Peyer's patch (tissue), 4 donors: Measurements from ENCODE around the gene GABARAP.

DNA sequence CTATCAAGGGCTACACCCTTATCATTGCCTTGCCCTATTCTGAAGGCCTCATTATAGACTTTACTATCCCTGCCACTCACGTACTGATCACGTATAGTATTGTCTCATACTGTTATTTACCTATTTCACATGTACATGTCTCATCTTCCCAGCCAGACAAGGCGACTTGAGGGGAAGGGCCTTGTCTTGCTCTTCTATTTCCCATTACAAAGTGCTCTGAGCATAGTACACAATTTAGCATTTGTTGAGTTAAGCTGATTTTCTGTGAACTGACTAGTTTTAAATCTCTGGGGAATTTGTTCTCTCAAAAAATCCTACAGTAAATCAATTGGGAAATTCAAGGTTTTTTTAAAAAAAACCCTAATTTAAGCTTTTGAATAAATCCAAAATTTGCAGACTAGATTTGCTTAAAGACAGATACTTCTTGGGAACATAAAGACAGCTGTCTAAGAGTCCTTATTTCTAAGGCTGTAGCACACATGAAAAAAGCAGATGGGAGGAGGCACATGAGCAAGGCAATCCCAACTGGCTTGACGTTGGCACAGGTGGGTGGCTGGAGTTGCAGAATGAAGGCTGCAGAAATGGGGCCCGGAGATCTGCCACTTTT lies 4.6 kb downstream of the KIAA0753 start:
- PRO-cap: no peak
- RAMPAGE, long total RNA, 4 experiments: no peak in any of the 4 experiments

GRCh38 chr17:6752864-6753507 lies 2.9 kb upstream of the XAF1 start:
- PRO-cap: bidirectional peak, plus-strand start at chr17:6753356, minus-strand start at chr17:6753101
- RAMPAGE, long total RNA, 4 experiments: no peak in any of the 4 experiments

GRCh38 chr17:6757583-6758134 lies 1.8 kb downstream of the XAF1 start:
- PRO-cap: no peak
- RAMPAGE, long total RNA, 4 experiments: no peak in any of the 4 experiments

DNA sequence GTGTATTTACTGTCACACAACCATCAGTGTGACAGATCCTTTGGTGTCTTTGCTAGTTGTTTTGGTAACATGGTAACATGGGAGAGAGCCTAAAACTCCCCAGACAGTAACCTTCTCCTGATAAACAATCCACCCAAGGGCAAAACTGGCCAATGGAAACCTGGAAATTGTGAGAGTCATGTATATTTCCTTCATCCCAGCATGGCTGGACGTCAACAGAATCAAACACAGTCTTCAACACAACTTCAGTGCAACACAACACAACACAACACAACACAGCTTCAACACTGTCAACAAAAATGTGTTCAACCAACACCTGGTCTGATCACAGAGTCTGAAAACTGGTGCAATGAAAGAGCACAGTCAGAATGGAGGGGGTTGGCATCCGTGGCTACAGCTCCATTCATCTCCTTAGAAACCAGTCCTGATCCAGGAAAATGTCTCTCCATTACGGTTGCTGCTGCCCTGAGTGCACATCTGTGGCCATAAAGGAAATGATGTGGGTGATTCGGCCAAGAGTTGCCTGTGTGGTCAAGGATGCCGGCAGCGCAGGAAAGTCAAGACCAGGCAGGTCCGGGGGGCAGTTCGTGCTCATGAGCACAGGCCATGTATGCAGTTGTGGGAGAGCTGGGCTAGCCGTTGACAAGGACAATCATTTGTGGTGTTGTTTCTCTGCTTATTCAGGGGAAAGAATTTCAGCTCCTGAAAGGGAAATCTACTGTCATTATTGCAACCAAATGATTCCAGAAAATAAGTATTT lies 5.8 kb downstream of the XAF1 start:
- PRO-cap: no peak
- RAMPAGE, long total RNA, 4 experiments: no peak in any of the 4 experiments

GRCh38 chr17:7139456-7139898 lies 24.9 kb upstream of the ASGR2 start:
- PRO-cap: unidirectional peak, plus-strand start at chr17:7139655
- RAMPAGE, long total RNA, 4 experiments: no peak in any of the 4 experiments

GRCh38 chr17:7177131-7177906 lies 1.9 kb downstream of the ASGR1 start:
- PRO-cap: no peak
- RAMPAGE, long total RNA, 4 experiments: no peak in any of the 4 experiments

GRCh38 chr17:7224736-7224905 lies 4.9 kb downstream of the ACADVL start:
- PRO-cap: no peak
- RAMPAGE, long total RNA, 4 experiments: no peak in any of the 4 experiments

DNA sequence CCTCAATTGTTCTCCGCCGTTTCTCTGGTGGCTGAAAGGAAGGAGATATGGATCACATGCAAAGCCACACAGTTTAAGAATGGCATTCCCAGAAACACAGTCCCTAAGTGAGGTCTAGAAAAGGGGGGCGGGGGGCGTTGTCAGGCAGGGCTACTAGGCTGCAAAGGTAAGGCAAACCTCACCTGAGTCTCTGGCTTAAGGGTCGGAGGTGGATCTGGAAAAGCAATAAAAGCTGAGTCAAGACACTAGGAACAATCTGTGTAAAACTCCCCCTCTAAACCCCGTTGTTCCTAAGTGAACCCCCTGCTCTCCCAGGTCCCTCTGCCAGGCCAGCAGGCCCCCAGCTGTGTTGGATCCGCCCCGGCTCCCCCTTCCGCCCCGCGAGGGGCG lies 1.8 kb downstream of the PHF23 start:
- PRO-cap: unidirectional peak, plus-strand start at position 225 of the sequence; bidirectional peak, plus-strand start outside the sequence, minus-strand start at position 323 of the sequence
- RAMPAGE, long total RNA, 4 experiments: no peak in any of the 4 experiments

- PRO-cap: bidirectional peak, plus-strand start at chr17:7241936, minus-strand start at chr17:7241835
- RAMPAGE, long total RNA, 4 experiments: no peak in any of the 4 experiments
These were observed 618 bp downstream of the GABARAP start for GRCh38 chr17:7241663-7241998.

GRCh38 chr17:7241999-7242913 lies at the start of gene GABARAP:
Gene GABARAP, minus strand, starts transcription at chr17:7242449.
- PRO-cap: unidirectional peak, minus-strand start at chr17:7242232; bidirectional peak, plus-strand start at chr17:7242547, minus-strand start at chr17:7242426
- RAMPAGE, long total RNA, 4 experiments: start-site peak on the minus strand in 4 of 4 experiments, at chr17:7242319-7242431 at its widest, 92 to 2,095 reads per replicate

- PRO-cap: unidirectional peak, minus-strand start at chr17:7281102; bidirectional peak, plus-strand start at chr17:7281676, minus-strand start at chr17:7281384
- RAMPAGE, long total RNA, 4 experiments: no peak in any of the 4 experiments
These were observed 586 bp upstream of the SLC2A4 start for GRCh38 chr17:7280697-7281567.

GRCh38 chr17:7309356-7309873 lies 2.0 kb downstream of the EIF5A start:
- PRO-cap: no peak
- RAMPAGE, long total RNA, 4 experiments: no peak in any of the 4 experiments

GRCh38 chr17:7393781-7394053 lies 608 bp downstream of the PLSCR3 start:
- PRO-cap: no peak
- RAMPAGE, long total RNA, 4 experiments: no peak in any of the 4 experiments

DNA sequence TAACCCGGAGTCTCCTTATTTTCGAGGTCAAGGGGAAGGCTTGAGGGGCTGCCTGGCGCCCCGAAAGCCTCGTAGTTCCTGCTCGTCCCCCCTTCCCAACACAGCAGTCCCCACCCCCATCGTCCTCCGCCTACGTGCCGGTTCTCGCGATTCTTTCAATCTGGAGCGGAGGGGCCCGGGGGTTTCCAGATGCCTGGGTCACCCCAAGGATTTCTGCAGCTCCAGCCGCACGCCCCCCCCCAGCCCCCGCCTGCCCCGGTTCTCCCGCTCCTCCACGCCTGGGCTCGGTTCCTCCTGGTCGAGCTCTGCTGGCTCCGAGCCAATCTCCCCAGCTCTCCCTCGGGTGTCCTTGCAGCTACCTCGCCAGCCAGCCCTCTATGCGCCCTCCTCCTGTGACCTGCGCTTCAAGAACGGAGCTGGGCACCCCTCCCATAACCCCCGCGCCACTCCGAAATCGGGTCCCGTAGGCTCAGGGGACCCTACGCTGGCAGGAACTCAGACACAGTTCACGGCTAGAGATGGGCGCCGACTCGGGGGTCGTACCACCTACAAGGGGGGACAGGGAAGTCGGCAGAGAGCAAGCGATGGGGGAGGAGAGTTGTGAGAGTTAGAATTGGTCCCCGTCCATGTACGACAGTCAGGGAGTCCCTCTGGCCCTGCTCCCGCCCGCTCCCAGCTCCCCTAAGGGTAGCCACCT lies 825 bp downstream of the FGF11 start:
- PRO-cap: no peak
- RAMPAGE, long total RNA, 4 experiments: no peak in any of the 4 experiments

DNA sequence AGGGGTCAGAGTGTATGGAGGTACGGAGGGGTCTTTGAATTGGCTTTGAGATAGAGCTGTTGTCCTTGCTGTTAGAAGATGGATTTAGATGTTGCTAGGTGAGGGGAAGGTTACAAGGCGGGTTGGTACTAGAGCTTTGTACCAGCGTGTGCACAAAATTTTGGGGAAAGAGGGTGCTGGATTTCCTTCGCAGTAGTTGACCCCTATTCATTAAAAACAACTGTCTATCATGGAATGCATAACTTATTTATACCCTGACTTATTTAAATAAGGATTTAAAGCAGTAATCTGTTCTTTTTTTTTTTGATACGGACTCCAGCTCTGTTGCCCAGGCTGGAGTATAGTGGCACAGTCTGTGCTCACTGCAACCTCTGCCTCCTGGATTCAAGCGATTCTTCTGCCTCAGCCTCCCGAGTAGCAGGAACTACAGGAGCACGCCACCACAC lies 9.7 kb downstream of the SLC35G6 start:
- PRO-cap: no peak
- RAMPAGE, long total RNA, 4 experiments: no peak in any of the 4 experiments

DNA sequence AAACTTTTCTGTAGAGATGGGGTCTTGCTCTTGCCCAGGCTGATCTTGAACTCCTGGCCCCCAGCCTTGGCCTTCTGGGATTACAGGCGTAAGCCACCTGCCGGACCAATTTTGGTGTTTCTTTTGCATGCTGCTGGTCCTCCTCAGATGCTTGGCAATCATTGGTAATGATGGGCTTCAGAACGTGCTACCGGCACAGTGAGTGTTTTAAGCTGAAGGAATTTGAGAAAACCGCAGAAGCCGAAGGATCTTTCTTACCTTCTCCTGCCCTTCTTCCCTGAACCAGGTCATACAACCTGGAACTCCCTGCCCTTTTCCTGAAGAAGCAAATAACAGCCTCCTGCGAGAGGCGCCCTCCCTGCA lies 494 bp upstream of the TNFSF12 start:
- PRO-cap: no peak
- RAMPAGE, long total RNA, 4 experiments: no peak in any of the 4 experiments

- PRO-cap: bidirectional peak, plus-strand start at chr17:7835662, minus-strand start at chr17:7835513; bidirectional peak, plus-strand start at chr17:7836071, minus-strand start at chr17:7835920
- RAMPAGE, long total RNA, 4 experiments: no peak in any of the 4 experiments
These were observed 1.5 kb downstream of the KDM6B start for GRCh38 chr17:7835282-7836217.

- PRO-cap: bidirectional peak, plus-strand start at chr17:7836455, minus-strand start at chr17:7836337; bidirectional peak, plus-strand start at chr17:7837110, minus-strand start at chr17:7836819
- RAMPAGE, long total RNA, 4 experiments: start-site peak on the plus strand in 3 of 4 experiments, at chr17:7836425-7836456 at its widest, 29 to 97 reads per replicate
These were observed 2.5 kb downstream of the KDM6B start for GRCh38 chr17:7836218-7837315.

DNA sequence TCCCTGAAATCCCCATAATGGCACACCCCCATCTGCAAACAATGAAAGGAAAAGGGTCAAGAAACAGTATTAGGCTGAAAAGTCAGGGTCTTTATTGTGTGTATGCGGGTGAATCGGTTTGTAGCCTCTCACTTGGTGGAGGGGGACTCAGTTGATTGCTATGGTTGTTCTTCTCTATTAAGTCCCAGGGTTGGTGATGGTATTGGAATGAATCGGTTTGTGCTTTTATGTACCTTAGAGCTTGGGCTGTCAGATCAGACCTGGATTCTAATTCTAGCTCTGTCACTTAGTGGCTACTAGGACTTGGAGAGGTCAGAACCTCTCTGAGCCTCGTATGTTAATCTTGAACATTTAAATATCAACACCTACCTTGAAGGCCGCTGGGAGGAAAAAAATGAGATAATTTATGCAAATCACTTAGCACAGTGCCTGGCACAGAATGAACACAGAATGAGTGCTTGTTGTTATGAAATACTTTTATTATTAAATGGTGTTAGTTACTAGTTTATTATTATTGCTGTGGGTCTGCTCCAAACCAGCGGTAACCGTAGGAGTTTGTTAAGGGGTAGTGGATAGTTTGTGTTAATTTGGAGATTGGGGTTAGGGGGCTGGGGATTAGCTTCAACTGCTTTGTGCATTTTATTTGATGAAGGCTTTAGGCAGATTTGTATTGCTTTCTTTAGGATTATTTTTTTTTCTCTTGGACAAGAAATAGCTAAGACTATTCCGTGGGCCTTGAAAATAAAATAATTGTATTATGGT lies 3.5 kb downstream of the KDM6B start:
- PRO-cap: bidirectional peak, plus-strand start at position 511 of the sequence, minus-strand start at position 445 of the sequence
- RAMPAGE, long total RNA, 4 experiments: no peak in any of the 4 experiments

DNA sequence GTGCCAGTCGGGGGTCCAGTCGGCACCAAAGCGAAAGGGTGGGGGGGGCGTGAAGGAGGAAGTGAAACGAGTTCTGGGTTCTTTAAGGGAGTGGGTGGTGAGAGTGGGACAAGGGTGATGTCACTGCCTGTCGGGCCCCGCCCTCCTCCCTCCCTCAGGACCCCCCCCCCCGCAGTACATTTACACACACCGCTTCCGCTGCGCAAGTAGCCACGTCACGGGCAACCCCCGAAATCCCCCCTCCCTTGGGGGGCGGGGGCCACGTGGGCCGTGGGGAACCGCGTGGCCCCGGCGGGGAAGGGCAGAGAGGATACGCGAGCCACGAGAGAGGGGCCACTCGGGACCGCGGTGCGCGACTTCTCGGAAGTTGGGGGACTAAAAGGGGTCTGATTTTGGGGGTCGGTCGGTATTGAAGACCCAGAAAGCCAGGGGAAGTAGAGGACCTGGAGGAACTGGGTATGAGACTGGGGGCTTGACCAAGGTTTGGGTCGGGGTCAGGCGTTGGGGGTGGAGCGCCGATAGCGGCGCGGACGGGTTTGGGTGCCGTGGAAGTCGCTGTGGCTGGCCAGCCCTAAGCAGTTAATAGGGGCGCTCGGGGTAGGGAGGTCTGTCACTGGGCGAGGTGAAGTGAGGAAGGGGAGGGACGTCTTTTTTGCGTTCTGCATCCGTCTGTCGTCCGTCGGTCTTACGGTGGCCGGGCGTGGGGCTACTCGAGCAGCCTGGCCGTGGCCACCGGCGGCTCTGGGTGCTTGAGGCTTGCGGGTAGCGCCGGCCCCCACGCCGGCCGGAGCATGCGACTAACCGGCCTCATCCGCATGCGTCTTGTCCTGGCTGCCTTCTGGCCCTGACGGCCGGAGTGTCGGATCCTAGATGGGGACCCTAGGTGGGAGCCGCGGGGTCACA lies 10.1 kb downstream of the KDM6B start:
- PRO-cap: bidirectional peak, plus-strand start at position 209 of the sequence, minus-strand start at position 92 of the sequence
- RAMPAGE, long total RNA, 4 experiments: no peak in any of the 4 experiments